Umbilical cord (tissue), 2 donors: ENCODE results near the gene OGDH.

DNA sequence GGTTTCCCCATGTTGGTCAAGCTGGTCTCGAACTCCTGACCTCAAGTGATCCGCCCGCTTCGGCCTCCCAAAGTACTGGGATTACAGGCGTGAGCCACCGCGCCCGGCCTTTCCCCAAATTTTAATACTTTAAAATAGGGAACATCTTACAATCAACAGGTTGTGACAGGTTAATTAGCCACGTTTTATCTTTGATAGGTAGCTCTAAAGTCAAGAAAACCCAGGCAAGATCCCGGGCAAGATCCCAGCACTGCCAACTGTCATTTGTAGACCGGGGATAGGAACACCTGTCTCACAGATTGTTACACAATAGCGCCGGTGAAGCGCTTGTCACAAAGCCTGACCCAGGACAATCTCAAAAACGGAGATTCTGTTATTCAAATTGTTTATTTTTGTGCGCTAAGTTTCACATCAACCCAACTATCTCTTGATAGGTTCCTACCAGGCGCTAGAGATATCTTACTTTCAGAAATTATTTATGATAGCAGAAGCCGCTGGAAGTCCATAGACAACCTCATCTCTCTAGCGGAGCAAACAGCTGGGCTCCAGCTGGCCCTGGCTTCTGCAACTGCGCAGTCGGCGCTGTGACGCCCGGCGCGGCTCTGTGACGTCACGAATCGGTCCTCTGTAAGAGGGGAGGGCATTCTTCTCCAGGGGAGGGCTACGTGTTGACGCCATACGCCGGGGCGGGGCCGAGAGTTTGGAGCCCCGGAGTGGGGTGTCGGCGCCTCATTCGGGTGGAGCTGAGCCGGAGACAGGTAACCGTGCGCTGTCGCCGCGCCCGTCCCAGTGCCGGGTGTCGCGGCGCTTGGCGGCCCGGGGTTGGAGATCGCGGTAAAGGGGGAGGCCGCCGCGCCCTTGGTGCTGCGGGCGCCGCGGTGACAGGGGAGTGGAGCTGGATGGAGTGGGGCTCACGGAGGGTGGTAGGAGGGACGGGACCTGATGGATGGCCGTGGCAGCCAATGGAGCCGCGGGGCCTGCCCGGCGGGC lies at the start of gene OGDH:
TSS of gene OGDH (plus strand) at position 732 of the 990 bp plus-strand sequence.
- RAMPAGE, long total RNA: no peak

DNA sequence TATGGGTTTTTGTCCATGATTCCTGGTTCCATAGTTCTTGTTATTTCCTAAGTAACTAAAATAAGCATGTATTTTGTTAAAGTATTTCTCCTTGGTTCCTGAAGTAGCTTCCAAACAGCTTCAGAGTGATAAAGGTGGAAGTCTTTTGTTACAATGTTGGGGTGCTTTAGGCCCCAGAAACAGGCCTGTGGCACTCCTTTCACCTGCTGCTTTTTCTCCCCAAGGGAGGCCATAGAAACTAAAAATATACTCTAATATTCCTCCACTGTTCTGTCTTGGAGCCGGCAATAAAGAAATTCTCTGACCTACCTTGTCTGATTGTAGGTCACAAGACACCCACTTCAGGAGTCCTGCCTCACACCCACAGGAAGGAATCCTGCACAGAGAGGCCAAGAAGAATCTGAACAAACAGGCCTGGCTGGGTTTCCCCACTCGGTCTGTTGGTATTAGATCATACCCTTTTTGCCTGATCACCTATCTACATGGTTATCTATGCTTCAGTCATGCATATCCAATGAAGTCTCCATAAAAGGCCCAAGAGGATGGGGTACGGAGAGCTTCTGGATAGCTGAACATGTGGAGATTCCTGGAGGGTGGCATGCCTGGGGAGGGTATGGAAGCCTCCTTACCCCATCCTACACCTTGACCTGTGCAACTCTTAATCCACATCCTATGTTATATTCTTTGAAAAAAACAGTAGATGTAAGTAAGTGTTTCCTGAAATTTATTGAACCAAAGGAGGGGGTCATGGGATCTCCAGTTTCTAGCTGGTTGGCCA lies 12.3 kb downstream of the OGDH start:
- RAMPAGE, long total RNA: no peak

GRCh38 chr7:44735356-44735774 lies 13.3 kb upstream of the ZMIZ2 start:
- RAMPAGE, long total RNA: no peak

GRCh38 chr7:44882163-44883428 lies 2.7 kb downstream of the PURB start:
- RAMPAGE, long total RNA: no peak

DNA sequence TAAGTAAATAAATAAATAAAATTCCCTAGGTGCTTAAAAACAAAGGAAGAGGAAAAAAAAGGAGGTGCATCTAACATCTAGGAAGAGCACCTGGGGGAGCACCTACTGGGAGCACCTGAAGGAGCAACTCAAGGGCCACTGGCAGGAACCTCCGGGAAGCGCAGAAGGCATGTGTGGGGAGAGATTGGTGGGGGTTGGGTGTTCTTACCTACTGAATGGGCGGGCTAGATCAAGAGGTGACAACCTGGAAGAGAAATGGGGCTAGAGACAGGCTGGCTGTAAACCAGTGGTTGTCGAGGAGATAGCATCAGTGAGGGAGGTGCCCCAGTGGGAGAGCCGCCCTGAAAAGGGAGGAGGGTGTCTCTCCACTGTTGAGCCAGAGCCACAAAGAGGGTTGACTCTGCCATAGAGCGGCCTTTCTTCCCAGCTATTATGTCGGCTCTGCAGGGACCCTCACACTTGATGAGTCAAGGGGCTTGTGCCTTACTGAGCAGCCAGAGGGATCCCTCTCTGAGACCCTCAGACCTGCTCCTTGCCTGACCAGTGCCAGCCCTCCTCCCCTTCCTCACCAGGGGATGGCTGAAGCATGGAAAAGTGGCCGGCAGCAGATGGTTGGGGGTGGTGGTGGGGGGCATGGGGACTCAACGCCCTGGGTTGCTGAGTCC lies 36.3 kb upstream of the PURB start:
- RAMPAGE, long total RNA: no peak

- RAMPAGE, long total RNA: no peak
Observed at GRCh38 chr7:44956796-44957123, 22.1 kb downstream of the MYO1G start.

DNA sequence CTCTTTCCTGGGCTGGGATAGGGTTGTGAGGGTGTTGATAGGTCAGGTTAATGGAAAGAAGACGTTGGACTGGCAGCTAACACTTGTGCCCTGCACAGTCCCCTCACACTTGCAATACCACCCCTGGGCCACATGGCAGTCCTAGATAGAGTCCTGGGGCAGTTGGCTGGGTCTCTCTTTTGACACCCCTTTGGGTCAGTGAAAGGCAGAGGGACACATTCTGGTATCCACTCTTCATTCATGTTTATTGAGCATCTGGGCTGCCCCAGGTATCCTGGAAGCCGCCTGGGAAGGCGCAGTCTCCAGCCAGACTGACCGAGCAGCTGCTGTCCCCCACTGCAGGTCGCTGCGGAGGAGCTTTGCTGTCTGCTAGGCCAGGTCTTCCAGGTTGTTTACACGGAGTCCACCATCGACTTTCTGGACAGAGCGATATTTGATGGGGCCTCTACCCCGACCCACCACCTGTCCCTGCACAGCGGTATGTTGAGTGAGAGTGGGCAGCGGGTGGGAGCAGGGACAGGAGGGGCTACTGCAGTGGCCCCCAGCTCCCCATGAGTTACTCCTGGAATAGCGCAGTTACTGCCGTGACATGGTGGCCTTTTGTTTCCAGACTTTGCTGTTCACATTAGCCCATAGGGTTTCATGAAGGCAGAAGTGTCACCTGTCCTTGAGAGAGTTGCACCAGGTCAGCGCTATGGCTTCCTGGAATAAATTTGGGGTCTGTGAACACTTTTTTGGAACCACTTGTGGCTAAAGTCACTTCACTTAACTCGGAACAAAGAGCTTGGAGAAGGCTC lies 19.1 kb downstream of the NACAD start:
- RAMPAGE, long total RNA: no peak

GRCh38 chr7:45178907-45179581 lies 21.5 kb downstream of the RAMP3 start:
- RAMPAGE, long total RNA: no peak

- RAMPAGE, long total RNA: no peak
Observed at GRCh38 chr7:45241106-45241665, 83.6 kb downstream of the RAMP3 start.

- RAMPAGE, long total RNA: no peak
Observed at GRCh38 chr7:45670859-45671220, 96.7 kb downstream of the ADCY1 start.

GRCh38 chr7:45744348-45744988 lies 128.4 kb downstream of the CCDC201 start:
- RAMPAGE, long total RNA: no peak

DNA sequence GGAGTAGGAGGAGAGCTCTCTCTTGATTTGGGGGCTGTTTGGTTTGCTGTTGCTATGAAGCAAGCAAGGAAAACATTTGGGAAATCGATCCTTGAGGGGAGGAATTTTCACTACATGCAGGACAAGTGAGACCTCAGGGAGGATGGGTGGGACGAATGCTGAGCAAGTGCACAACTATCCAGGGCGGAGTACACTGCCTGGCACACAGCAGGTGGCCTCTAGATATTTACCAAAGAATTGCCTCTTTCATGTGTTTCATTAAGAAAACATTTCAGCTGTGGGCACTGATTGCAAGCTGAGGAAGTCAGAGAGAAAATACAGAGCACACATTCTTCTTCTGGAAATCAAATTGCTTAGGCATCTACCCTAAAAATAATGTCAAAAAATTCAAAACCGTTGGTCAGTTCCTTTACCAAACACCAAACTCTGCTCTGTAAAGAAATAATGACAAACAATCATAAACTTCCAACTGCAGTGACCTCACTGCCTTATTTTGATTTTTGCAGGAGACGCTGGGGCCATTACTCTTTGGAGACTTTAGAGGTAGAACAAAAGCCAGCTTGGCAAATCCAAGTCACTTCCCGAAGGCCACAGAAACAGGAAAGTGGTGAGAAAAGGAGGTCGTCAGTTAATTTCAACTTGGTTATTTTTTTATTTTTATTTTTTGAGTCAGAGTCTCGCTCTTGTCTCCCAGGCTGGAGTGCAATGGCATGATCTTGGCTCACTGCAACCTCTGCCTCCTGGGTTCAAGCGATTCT lies 2.6 kb upstream of the IGFBP1 start:
- RAMPAGE, long total RNA: no peak

DNA sequence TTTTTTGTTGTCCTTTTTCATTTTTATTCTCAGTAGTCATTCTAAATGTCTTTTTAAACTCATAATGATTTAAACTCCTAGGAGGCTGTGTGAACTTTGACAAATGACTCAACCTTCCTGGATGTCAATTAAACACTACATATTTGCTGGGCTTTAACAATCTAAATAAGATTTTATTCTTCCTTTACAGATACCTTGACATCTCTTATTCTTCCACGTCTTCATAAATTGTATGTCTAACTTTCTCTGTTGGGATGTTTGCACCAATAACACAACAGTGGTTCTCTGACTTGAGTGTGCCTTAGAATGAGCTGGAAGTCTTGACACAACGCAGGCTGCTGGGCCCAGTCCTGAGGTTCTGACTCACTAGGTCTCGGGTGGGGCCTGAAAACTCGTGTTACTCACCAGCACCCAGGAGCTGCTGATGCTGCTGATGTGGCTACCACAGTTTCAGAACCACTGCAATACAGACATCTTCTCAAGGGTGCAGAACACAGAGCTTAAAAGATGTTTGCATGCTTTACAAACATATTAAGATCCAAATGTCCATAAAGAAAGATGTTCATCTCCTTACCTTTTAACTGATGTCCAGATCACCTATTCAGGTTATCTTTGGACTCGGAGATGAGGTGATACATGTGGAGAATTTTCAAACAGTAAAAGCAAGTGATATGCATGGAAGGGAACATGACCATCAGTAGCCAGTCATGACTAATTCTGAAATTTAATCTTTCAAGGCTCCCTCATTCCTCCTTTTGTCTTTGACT lies 565.8 kb upstream of the IGFBP3 start:
- RAMPAGE, long total RNA: no peak

DNA sequence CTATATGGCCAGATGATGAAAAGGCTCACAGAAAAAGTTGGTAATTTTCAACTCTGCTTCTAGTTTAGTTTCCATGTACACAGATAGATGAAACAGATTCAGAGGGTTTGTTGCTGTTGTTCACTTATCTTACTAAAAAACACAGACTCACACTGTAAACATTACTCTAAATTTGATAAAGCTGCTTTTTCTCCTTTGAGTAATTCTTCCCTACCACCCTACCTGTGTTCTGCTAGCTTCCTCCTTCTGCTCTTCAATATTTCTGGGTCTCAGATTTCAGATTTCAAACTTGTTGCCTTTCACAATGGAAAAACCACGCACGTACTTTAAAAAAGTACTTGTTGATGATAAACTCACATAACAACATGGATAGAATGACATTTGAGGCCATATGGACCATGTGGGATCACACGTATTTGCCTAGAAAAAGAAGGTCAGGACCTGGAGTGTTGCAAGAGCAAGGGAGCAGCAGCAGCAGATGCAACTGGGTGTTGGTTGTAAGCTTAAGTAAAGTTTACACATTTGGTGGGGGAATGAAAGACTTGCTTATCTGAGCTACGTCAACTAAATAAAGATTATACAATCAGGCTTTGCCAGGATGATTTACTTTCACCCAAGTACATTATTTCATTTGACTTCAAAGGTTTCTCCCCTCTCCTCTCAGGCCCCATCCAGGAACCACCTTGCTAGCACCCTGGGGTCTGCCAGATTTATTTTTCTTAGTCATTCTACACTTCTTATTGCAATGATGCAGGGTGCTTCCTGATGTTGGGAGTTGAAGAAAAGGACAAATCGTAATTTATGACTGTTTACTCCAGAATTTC lies 591.7 kb upstream of the IGFBP3 start:
- RAMPAGE, long total RNA: no peak

- RAMPAGE, long total RNA: no peak
Observed at GRCh38 chr7:46577127-46577425, 656.0 kb upstream of the IGFBP3 start.

GRCh38 chr7:47341517-47342373 lies 240.2 kb downstream of the TNS3 start:
- RAMPAGE, long total RNA: no peak

DNA sequence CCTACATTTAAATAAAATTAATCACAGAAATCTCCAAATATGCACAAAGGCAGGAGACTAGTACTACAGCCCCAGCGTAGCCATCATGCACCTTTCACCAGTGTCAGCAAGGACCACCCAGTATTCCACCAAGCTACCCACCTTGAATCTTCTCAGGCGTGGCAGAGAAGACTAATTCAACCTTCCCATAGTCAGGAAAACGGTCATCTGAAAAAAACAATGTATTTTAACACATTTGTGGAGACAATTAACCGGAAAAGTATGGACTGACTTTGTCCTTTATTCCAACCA lies 181.7 kb downstream of the TNS3 start:
- RAMPAGE, long total RNA: no peak

- RAMPAGE, long total RNA: no peak
Observed at GRCh38 chr7:47400543-47401074, 181.3 kb downstream of the TNS3 start.

DNA sequence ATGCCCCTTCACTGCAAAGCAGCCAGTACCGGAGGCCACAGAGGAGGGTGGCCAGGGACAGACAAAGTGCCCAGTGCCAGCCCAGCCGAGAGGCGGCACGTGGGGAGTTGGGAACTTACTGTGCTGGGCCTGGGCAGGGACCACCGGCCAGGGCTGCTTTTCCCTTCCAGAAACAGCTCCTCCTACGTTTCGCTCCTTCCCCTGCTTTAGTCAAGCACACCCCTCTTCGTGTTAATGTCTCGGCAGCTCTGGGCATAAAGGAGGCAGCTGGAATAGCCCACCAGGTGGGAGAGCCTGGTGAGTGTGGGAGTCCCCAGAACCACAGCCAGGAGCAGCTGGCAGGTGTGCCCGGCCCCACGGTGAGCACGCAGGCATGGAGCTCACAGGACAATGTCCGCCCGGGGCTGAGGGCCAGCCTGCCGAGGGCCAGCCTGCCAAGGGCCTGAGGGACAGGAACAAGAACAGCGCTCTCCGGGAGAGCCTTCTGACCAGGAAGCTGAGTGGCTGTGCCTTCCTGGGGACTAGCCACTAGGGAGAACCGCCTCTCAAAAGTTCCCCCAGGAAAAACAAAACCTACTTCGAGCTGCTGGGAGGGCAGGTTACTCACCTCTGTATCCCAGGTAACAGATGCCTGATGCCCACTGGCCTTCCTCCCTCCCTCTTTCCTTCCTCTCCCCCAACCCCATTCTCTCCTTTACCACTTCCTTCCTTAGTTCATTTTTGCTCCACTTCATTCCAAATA lies 128.9 kb downstream of the TNS3 start:
- RAMPAGE, long total RNA: no peak

- RAMPAGE, long total RNA: no peak
Observed at GRCh38 chr7:47464976-47465513, 116.9 kb downstream of the TNS3 start.